Placental epithelial cell (primary cell): ENCODE measurements around the gene TFF3.

DNA sequence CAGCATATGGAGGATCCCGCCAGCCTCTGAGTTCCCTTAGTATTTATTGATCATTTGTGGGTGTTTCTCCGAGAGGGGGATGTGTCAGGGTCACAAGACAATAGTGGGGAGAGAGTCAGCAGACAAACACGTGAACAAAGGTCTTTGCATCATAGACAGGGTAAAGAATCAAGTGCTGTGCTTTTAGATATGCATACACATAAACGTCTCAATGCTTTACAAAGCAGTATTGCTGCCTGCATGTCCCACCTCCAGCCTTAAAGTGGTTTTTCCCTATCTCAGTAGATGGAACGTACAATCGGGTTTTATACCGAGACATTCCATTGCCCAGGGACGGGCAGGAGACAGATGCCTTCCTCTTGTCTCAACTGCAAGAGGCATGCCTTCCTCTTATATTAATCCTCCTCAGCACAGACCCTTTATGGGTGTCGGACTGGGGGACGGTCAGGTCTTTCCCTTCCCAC is 5.0 kb upstream of the MX1 start:
- CAGE, long polyA plus RNA, result no peak

GRCh38 chr21:41468977-41470176 is 38.6 kb downstream of the TMPRSS2 start:
- CAGE, long polyA plus RNA, result no peak

DNA sequence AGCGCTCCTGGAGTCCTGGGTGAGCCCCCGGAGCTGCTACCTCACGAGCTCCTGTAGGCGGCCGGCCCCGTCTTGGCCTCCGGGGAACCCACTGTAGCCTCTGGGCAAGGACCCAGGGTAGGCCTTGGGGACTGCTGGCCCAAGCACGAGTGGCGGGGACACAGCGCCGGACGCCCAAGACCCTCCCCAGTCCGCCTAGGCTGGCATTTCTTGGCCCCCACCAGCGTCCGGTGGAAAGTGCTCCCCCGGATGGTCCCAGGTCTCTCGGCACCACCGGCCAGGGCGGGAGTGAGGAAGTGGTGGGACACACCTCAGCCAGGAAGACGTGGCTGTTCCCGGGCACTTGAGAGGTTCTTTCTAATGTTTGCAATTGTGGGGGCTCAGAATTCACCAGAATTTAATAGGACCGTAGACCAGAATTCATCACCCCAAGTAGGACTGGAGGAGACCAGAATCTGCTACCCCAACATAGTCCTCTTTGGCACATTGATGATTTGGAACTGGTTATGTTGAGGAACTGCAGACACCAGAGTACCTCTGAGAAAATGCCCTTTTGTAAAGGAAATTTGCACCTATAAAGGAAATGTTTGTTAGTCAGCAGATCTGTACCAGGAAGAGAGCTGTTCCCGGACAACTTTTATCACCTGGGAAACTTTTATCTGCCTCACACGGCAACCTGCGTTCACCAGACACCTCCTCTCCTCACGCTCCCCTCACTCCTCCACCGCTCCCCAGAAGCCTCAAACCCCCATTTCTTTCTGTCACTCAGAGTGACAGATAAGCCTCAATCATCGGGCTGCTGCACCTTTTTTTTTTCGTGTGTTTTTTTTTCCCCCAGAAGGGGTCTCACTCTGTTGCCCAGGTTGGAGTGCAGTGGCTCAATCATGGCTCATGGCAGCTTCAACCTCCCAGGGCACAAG is 765 bp upstream of the TMPRSS2 start:
- CAGE, long polyA plus RNA, result no peak

DNA sequence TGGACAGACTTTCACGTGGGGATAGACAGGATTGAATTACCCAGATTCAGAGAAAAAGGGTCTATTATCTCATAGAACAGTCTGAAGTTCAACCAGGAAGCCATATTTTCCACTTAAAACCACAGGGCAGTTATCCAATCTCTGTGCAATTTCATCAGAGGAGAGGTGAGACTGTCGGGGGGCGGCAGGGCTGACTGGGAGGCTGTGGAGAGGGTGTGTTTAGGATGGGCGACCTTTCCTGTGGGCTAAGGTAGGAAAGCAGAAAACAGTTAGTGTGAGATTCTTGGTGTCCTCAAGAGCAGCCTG is 124.4 kb downstream of the RIPK4 start:
- CAGE, long polyA plus RNA, result no peak

DNA sequence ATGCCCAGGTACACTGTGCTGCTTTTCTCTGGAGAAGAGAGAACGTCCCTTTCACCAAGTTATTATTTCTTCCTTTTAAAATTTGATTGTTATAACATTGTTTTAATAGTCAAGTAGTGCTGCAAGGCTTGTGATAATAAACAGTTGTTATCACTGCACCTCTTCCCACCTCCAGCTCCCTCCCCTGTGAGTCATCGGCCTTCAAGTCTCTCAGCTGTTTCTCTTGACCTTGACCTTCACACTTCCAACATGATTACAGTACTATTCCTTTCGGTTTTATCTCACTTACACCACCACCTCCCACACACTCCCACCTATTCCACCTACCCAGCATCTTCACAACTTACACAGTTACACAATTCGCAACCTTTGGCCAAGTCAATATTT is 60.3 kb downstream of the RIPK4 start:
- CAGE, long polyA plus RNA, result no peak

DNA sequence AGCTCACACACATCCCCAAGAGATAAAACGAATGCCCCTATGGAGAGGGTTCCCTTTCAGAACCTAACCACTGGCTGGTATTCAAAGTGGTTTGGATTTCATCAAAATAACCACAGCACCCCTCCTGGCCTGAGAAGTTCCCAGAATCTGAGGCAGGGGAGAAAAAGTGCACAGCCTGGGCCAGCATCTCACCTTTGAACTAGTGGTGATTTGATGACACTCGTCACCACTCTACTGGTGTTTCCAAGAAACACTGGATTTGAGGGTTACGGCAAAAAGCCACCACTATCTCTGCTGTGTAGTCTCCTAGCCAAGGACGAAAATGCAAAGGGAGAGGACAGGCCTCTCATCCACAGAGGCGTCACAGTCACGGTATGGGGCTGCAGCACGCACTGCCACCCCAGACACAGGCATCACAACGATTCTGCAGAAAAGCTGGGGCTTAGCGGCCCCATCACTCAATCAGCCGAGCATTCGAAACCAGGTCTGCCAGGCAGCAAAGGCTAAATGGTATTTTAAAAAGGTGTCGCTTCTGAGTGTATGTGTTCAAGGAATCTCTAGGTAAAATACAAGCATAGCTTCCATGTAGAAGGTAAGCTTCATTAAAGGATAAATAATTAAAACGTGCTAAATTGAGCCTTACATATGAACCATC is 1.5 kb downstream of the RIPK4 start:
- CAGE, long polyA plus RNA, result no peak

DNA sequence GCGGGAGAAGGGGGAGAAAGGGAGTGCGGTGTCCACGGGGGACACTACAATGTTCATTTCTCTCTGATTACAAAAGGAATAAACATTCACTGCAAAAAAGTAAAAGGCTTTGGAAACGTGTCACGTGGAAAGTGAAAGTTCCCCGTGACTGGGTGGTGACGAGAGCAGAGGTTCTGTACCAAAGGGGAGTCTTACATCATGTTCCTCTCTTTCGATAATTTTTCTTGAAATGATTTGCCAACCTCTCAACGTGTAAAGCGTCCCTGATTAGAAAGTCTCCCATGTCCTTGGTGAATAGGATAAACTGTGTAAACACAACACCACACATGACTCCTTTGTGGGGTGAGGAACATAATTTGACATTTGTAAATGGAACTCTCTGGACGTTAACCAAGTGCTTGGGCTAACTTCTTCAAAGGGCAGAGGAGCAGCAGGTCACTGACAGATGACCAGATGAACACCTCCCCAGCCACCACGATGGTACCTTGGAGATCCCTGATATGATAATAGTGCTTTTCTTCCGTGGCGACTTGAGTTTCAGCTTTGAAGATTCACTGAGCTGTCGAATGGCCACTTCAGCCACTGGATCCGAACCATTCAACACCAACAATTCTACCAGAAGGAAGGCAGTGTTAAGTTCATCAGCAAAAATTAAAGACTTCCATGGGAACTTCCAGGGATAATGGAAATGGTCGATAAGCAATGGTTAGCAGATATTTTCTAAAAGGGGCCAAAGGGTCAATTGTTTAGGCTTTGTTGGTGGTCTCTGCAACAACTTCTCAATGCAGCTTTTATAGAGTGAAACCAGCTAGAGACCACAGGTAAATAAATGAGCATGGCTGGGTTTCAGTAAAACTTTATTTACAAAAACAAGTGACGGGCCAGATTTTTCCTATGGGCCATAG is 22.2 kb upstream of the PRDM15 start:
- CAGE, long polyA plus RNA, result no peak

DNA sequence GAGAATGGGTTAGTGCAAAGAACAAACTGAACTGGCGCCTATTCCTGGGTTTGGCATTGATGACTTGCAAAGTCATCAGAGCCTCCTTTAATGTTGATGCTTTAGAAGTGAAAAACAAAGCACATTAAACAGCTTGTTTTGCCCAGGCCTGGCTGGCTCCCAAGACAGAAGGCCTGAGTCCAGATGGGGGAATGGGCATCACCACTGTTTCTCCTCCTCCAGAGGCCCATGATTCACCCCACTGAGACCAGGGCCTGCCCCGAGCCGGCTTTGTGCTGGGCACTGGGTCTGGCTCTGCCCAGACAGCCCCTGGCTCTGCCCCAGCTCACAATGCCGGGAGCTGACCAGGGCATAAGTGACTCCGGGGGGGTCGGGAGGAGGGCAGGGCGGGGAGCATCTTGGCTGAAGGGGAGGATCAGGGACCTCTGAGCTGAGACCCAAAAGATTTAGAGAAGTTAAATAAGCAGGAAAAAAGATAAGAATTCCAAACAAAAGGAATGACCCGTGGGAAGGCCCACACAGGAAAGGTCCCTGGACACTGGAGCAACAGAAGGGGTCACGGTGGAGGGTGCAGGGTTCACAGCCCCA is 5.7 kb downstream of the C2CD2 start:
- CAGE, long polyA plus RNA, result no peak

- CAGE, long polyA plus RNA, result no peak
Observed at GRCh38 chr21:42006803-42007196, 3.4 kb downstream of the ZBTB21 start.

GRCh38 chr21:42061340-42061988 is 9.7 kb upstream of the UMODL1 start:
- CAGE, long polyA plus RNA, result no peak

GRCh38 chr21:42209746-42210575 is 9.0 kb upstream of the ABCG1 start:
- CAGE, long polyA plus RNA, result no peak

- CAGE, long polyA plus RNA, result no peak
Observed at GRCh38 chr21:42220098-42220993, 1.4 kb downstream of the ABCG1 start.

DNA sequence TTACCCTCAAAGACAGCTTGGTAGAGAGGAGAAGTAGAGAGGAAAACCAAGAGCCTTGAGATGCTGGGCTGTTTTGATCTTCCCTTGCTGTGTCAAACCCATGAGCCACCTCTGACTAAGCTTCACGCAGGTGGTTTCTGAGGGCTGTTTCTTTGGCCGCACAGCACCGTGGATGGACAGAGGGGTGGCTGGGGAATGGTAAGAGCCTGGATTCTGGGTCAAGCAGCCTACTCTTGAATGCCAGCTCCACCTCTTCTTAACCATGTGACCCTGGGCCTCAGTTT is 18.7 kb downstream of the ABCG1 start:
- CAGE, long polyA plus RNA, result no peak

DNA sequence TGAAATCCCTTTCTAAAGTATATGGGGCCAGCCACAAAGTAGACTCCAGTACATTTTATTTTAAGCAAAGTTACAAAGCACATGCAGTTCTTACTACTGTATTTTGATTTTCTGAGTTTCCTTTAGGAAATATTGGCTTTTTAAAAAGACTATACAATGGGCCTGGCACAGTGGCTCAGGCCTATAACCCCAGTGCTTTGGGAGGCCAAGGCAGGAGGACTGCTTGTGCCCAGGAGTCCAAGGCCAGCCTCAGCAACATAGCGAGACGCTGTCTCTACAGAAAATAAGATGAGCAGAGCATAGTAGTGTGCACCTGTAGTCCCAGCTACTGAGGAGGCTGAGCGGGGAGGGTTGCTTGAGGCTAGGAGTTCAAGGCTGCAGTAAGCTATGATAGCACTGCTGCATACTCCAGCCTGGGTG is 23.1 kb downstream of the ABCG1 start:
- CAGE, long polyA plus RNA, result no peak

DNA sequence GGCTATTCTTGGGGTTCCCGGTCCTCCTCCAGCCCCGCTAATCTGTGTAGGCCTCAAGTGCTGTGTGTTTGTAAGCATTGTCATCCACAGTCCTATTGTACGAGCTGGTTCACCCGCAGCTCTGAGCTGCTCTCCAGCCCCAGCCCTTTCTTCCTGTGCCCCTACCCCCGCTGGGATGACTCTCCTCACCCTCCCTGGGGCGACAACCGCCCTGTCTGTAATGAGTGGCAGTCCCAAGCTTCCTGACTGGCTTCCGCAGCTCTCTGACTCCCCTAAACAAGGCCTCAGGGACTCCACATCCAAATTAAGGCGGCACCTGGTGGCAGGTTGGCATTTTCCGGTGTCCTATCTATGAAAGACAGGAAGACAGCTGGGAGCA is 45.8 kb downstream of the TFF3 start:
- CAGE, long polyA plus RNA, result no peak

GRCh38 chr21:42309871-42310978 is 5.0 kb downstream of the TFF3 start:
- CAGE, long polyA plus RNA, result no peak

DNA sequence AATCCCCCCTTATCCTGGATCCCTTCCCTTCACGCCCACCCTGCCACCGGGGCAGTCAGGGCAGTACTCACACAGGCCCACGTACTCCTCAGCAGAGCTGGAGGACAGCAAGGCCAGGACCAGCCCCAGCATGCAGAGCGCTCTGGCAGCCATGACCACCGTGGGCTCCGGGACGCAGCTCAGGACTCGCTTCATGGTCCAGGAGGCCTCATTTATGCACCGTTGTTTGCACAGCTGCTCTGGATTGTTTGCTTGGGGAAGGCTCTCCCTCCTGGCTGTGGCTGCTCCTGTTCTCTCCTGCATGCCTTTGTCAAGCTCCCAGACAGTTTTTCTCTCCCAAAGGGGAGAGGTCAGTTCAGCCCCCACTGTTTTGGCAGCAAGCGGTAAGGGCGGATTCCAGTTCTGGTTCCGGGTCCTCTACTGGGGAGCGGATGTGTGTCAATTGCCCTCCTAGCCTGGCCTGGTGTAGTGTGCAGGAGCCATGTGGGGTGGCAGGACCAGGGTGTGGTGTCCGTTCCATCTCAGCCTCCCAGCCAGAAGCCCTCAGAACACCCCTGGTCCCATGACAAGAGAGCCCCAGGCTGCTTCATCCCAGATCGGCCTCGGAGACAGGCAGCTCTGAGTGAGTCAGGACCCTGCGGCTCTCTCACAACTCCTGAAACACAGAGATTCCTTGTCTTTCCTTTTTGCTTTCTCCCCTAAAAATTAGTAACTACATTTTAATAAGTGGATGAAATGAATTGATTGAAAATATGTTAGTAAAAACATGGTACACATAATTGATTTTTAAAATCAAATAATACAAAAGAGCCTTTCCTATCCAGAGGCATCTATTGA is at the start of gene TFF3:
Gene TFF3, minus strand, starts transcription at position 188 of the 837 bp plus-strand sequence.
- CAGE, long polyA plus RNA, result no peak

GRCh38 chr21:42363083-42363836 is 3.1 kb downstream of the TFF1 start:
- CAGE, long polyA plus RNA, result no peak

DNA sequence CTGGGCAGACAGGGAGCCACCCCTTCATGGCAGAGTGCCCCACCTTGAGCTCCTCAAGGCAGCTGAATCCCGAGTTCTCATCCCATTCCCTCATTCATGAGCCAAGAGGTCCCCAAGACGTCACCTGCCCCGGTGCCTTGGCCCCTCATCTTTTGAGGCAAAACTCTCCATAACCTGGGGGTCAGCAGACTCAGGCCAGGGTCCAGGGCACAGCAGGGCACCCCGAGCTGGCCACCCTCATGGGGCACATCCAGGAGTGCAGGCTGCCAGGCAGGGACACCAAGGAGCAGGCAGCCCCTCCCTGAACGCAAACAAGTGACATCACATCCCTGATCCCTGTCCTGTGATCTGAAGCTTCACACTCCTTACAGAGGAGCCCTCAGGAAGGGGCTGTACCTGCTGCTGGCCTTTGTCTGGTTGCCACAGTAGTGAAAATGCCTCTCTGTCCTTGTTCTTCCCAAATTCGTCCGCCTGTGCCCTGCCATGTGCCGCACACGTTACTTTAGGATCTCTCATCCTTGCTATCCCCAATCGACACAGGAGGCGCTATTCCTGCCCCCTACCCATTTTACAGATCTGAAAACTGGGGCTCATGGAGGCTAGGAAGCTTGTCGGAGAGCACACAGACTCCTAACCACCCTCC is 23.4 kb downstream of the UBASH3A start:
- CAGE, long polyA plus RNA, result no peak

- CAGE, long polyA plus RNA, result no peak
Observed at GRCh38 chr21:42539108-42539852, 25.6 kb downstream of the SLC37A1 start.